ENCODE measurements around the gene DAB2.

- PRO-cap, 2 experiments: no peak in any of the 2 experiments
Measured at GRCh38 chr5:37665633-37666425, 174.0 kb downstream of the GDNF start.

- PRO-cap, 2 experiments: no peak in any of the 2 experiments
Measured at GRCh38 chr5:37952037-37952347, 112.2 kb upstream of the GDNF start.

- PRO-cap, 2 experiments: no peak in any of the 2 experiments
Measured at GRCh38 chr5:38532099-38532744, 24.2 kb downstream of the LIFR start.

GRCh38 chr5:38589531-38589956 is 33.1 kb upstream of the LIFR start:
- PRO-cap, 2 experiments: no peak in any of the 2 experiments

DNA sequence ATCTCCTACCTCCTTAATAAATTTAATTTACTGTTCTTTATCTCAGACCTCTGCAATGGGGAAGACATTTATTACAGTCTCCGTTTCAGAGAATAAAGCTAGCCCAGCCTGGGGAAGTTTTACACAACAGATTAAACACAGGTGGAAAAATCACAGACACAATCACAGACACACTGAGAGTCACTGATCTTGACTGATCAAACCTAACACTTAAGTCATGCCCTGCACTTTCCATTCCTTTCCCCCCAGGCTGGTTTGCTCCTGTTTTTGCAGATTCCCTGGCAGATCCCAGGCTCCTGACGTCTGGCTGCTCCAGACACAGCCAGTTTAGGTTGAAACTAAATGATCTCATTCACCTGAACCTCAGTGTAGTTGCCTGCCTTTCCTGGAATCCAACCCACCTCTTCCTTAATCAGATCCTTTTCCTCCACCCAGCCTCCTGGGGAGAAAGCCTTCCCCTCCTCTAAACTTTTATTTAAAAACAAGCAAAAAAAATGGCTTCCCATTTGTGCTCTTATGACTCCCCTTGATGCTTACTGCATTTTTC is 29.6 kb upstream of the OSMR start:
- PRO-cap, 2 experiments: no peak in any of the 2 experiments

- PRO-cap, 2 experiments: no peak in any of the 2 experiments
Measured at GRCh38 chr5:38909278-38910084, 63.7 kb downstream of the OSMR start.

GRCh38 chr5:39031444-39031885 is 42.7 kb downstream of the RICTOR start:
- PRO-cap, 2 experiments: no peak in any of the 2 experiments

GRCh38 chr5:39055057-39055611 is 19.1 kb downstream of the RICTOR start:
- PRO-cap, 2 experiments: no peak in any of the 2 experiments

DNA sequence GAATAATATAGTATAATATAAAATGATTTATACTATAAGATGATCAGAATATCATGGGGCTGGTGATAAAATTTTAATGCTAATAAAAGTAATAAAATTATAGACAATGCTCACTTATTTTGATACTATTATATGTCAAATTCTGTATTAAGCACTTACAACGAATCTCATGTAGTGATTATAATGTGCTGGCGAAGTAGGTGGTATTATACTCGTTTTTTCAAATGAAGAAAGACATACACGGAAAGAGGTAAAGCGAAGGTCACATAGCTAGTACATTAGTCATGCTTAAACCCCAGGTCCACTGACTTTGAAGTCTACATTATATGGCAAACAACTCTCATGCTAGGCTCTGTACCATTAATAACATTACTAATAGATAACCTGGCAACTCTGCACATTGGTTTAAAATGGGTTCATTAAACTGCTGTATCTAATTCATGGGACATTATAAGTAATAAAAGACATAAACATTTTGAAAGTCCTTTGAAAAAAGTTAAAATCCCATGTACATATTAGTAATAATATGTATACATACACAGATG is 21.3 kb downstream of the FYB1 start:
- PRO-cap, 2 experiments: no peak in any of the 2 experiments

DNA sequence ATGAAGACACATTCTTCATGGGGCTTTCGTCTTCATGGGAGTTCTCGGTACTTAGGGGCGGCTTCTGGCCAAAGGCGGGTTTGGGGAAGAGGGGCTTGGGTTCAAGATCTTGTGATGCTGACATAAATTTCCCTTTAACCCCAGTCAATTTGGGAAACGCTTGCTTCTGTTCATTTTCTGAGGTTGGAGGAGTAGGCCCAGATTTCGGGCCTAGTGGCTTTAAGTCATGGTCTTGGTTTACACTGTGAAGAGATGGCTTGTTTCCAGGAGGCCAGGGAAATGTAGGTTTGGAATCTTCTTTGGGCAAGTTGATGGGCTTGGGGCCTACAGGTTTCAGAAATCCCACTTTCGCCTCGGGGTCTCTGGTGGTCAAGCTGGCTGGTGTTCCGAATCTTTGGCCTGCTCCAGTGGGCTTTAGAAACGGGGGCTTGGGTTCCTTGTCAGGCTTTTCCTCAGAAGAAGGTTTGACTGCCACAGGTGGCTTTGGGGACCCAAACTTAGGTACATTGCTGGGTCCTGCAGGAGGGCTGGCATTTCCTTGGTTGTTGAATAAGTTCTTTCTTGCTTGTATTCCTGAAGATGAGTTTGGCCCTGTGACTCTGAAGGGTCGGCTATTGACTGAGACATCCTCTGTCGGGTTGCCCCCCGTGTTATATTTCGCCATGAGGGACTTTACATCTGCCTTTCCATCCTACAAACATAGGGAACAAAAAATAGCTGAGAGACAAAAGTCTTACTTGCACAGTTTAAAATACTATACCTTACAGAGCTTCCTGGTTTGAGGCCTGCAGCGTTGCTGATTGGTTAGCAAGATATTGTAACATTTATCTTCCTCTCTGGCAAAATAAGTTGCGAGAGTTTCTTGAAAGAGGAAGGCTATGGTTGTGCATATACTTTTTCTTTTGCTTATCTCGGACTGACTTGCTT is 16.8 kb downstream of the FYB1 start:
- PRO-cap, 2 experiments: no peak in any of the 2 experiments

DNA sequence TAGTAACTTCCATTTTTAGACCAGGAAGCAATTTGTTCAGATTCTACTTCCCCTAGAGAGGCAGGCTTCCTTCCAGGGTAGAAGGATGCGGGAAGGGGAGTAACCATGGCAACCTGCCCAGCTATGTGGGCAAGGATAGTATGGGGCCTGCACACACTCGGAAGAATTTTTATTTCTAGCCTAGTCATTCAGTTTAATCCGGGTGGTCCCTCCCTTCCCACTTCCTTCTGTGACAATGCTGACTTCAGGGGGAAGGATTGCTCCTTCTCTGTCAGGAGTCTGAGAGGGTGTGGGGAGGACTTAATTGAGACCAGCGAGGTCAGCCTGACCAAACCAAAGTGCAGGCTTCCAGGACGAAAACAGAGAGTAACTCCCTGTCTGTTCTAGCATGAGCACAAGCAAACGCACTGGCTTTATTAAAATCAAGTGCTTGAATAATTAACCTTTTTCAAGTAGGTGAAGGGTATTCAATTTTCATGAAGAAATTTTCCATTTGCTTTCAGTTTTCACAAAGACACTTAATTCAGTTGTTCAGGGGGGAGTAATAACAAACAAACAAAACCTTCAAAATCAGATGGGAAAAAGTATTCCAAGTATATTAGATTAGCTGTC is 3.9 kb downstream of the DAB2 start:
- PRO-cap, 2 experiments: no peak in any of the 2 experiments

DNA sequence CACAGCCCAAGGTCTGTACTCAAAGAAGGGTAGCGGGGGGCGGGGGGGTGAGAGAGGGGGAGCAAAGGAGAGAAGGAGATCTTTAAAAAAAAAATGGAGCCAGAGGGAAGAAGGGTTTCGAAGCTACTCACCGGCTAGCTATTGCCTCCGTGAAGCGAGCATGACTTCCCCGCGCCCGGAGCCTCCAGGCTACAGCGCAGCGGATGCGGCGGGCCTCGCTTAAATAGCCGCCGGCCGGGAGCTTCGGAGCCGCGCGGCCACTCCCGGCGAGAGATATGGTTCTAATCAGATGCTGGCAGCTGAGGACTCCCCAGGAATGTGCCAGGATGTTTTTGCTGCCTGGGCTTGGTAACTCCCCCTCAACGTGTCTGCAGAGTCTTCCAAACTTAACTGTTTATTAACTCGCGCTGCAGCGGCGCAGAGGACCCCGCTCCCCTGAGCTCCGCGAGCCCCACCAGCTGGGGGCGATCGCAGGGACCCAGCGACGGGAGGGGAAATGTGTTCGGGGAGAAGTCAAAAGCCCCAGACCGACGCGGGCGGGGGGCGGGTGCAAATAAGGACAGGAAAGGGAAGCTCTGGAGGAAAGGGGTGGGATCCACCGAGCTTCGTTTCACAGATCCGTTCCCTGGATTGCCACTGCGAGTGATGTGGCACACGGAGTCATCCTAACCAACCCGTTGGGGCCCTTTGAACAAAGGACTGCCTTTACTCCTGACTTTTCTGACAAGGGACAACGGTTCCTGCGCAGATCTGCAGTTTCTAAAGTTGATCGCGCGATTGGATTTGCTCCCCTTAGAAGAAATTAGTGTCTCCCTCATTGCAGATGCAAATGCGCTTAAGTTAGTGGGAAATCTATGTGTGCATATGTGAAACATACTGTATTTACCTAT is at the start of gene DAB2:
DAB2 (minus strand) TSS at position 308 of the 890 bp plus-strand sequence.
- PRO-cap, 2 experiments: peak in 2 of 2 experiments; most common plus-strand start position 288 of the sequence (in 1); most common minus-strand start position 196 of the sequence (in 2)

- PRO-cap, 2 experiments: no peak in any of the 2 experiments
Measured at GRCh38 chr5:40321701-40321932, 358.1 kb upstream of the PTGER4 start.

DNA sequence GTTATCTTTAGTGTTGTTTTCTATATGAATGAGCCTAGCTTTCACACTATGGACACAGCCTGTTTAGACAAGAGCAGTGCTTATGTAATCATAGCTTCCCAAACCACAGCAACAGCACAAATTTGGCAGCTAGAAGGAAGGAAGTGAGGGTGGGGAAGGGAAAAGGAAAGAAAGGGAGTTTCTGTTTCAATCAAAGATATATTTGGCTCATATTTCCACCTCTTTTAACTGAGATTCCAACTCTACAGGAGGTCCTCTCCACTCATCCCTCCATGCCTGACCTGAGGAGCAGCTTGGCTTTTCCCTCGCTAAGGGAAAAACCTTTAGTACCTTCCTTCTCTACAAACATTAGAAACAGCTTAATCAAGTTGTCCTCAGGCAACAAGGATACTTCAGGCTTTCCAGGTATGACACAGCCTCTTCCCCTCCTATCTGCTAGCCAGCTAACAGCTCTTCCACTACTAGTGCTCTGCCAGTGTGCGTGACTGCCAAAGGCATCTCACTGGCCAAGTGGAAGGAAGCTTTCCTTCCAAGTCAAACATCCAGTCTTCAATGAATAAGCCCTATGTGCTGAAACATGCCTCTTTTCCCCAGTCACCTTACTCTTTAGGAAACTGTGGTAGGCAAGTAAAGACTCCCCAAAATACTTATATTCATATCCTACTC is 268.6 kb upstream of the PTGER4 start:
- PRO-cap, 2 experiments: no peak in any of the 2 experiments

DNA sequence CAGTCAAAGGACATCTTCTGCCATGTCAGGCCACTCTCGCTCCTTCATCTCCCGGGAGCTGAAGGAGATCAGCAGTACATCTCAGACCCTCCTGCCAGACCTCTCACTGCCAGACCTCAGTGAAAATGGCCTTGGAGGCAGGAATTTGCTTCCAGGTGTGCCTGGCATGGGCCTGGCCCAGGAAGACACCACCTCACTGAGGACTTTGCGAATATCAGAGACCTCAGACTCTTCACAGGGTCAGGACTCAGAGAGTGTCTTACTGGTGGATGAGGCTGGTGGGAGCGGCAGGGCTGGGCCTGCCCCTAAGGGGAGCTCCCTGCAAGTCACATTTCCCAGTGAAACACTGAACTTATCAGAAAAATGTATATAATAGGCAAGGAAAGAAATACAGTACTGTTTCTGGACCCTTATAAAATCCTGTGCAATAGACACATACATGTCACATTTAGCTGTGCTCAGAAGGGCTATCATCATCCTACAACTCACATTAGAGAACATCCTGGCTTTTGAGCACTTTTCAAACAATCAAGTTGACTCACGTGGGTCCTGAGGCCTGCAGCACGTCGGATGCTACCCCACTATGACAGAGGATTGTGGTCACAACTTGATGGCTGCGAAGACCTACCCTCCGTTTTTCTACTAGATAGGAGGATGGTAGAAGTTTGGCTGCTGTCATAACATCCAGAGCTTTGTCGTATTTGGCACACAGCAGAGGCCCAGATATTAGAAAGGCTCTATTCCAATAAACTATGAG is 12.5 kb downstream of the PTGER4 start:
- PRO-cap, 2 experiments: peak in 1 of 2 experiments; most common plus-strand start position 255 of the sequence (in 1)

DNA sequence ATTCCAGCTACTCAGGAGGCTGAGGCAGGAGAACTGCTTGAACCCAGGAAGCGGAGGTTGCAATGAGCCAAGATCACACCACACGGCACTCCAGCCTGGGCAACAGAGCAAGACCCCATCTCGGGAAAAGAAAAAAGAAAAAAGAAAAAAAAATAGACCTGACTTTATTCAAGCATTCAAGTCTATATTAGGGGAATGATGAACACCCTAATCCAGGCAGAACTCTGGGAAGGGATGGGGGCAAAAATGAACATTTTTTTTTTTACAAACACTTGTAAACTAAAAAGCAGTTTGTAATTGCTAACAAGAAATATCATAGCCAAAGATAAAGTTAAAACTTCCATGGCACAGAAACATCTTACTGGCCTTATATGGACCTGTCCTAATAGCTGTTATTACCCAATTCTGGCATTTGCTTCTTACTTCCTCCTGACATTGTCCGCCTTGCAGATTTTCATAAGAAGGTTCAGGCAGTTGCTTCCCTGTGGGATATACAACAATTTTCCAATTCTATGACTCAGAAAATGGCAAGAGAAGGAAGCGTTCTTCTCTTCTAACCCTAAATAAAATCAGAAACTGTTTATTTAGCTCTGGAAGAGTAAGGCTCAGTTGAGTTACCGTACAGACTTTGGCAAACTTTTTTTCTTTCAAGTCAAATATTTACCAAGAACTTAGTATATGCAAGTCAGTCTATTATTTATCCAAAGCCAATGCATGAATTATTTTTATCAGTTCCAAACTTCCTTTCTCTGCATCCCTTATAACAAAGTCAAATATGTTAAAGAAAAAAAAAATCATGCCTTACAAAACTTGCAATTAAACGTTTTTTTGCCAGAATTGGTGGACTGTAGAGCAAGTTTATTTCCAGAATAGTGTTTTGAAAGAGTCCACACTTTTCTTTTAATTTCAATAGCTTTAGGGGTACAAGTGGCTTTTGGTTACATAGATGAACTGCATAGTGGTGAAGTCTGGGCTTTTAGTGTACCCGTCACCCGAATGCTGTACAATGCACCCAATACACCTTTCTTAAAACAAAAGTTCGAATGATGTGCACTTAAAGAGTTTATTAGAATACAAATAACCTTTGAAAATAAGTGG is 1.6 kb downstream of the PRKAA1 start:
- PRO-cap, 2 experiments: no peak in any of the 2 experiments

DNA sequence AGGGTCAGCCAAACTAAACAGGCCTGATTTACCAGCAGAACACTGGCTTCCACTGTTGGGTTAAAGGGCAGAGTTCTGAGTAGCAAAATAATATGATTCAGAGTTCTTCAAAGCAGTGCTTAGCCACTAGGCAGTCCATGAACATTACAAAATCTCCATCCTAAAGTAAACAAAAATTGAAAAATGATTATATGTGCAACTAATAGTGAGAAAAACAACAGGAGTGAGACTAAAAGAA is 79.7 kb downstream of the MROH2B start:
- PRO-cap, 2 experiments: no peak in any of the 2 experiments

DNA sequence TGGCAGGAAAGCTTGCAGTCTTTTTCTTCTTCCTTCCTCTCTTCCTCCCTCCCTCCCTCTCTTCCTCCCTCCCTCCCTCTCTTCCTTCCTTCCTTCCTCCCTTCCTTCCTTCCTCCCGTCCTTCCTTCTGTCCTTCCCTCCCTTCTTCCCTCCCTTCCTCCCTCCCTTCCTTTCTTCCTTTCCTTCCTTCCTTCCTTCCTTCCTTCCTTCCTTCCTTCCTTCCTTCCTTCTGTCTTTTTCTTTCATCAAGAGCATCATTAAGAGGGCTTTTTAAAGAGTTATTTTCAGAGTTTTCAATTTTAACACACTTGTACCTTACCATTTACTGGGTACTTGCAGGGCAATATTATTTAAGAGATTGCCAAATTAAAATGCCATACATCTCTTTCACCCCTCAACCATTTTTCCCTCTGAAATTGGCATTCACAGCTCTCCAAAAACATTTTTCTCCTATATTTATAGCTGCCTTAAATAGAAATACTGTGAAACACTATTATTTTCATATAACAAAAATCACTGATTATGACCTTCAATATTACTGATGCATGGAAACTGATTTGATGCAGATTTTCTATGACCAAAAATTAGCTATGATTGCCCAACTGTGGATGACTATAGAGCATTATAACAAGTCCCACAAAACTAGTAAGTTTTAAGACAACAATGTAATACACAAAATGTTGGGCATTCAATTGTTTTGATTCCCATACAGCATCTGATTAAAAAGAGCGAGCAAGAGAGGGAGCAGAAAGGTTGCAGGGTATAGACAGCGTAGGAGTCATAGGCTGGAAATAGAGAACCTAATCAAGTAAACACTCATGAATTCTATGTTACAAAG is 99.4 kb upstream of the C6 start:
- PRO-cap, 2 experiments: no peak in any of the 2 experiments

GRCh38 chr5:41929532-41930081 is 4.5 kb downstream of the FBXO4 start:
- PRO-cap, 2 experiments: no peak in any of the 2 experiments

- PRO-cap, 2 experiments: no peak in any of the 2 experiments
Measured at GRCh38 chr5:42377556-42377986, 45.7 kb upstream of the GHR start.